Metastatic Liver Carcinoma in the Adrenal Gland (tissue), 2 donors: ENCODE measurements around a stretch of chr9.

GRCh38 chr9:2761071-2761736 lies 43.9 kb downstream of the KCNV2 start:
- PRO-cap, 2 experiments: no peak in any of the 2 experiments

DNA sequence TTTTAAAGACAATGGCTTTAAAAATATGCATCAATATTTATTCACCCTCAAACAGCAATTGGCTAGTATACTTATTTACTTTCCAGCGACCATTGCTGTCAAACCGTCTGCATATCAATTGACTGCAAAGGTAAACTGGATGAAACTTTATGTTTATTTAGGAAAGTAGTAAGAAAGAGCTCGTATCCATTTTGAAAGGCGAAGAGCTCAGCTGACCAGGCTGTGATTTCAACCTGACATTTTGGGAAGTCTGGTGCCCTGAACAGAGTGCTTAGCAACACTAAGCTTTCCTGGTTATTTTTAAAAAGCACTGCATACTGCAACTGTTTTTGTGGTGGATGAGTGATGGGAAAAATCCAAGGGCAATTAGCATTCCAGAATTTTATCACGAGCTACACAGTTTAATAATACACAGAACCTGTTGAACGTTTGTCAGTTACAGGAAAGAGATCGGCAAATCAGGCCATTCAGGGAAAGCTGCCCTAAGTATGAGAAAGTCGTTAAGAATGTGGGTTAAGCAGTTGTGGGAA lies 26.0 kb downstream of the PUM3 start:
- PRO-cap, 2 experiments: no peak in any of the 2 experiments

GRCh38 chr9:2875904-2876235 lies 32.0 kb upstream of the PUM3 start:
- PRO-cap, 2 experiments: no peak in any of the 2 experiments

GRCh38 chr9:3475210-3475912 lies 50.4 kb downstream of the RFX3 start:
- PRO-cap, 2 experiments: no peak in any of the 2 experiments

DNA sequence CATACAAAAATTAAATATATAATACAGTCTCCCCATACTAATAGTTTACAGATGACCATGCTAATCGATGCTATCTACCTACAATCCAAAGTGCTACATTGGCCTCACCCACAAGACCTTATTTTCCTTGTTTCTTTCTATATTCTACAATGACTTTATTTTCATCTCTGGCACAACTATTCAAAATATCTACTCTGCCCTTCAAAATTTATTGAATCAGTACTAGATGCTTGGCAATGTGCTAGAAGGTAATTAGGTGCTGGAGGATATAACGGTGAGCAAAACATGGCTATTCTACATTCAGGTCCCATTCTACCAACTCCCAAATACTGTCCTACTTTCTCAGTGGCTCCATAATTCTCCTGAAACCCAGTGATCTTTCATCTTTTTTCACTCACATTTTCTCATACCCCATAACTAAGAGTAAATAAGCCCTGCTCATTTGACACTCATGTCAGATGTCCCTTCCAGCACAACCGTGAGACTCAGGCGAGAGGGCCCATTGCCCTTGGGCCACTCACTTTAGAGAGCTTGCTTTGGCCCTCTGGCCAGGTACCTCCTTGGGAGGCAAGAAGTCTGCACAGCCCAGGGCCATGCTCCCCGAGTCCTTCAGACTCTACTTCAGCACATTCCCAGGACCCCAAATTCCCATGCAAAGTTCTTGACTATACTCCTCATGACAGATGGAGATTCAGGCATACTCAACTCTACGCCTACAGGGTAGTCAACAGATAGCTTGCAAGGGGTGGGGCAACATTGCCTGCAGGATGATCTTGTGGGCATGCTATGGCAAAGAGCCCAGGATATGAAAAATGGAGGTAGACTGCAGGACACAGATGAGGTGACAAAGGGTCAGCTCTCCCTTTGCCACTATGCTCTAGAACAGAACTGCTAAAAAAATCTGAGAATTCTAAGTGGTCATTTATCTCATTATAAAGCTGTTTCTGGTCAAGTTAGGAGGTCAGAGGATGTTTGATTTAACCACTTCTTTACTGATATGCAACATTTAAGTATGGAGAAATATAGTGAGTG lies 33.6 kb downstream of the RFX3 start:
- PRO-cap, 2 experiments: no peak in any of the 2 experiments

DNA sequence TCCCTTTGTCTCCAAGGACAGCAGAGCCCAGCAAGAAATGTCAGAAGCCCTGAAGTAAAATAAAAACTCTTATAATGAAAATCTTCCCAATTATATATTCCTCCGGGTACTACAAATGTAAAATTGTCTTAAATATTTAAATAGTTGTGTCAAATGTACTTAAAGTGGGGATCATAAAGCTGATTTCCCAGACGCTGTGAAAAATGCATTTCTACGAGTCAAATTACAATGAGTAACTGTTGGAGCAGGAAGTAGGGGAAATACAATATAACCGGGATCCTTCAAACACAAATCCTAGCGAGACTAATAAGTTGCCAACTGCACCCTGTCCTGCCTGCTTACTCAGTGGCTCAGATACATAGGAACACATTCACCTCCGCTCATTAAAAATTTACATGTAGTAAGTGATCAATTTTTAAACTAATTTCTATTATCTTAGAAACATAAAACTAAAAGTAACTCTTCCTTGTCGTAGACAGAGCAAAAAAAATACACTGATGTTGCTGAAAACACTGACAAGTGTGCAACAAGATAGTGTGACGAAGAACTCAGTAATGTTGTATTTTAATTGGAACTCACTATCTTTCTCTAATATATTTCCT lies 22.1 kb downstream of the GLIS3 start:
- PRO-cap, 2 experiments: no peak in any of the 2 experiments

- PRO-cap, 2 experiments: no peak in any of the 2 experiments
Measured at GRCh38 chr9:4298807-4299414, 957 bp downstream of the GLIS3 start.

- PRO-cap, 2 experiments: no peak in any of the 2 experiments
Measured at GRCh38 chr9:4596535-4597007, 65.5 kb upstream of the PLPP6 start.

DNA sequence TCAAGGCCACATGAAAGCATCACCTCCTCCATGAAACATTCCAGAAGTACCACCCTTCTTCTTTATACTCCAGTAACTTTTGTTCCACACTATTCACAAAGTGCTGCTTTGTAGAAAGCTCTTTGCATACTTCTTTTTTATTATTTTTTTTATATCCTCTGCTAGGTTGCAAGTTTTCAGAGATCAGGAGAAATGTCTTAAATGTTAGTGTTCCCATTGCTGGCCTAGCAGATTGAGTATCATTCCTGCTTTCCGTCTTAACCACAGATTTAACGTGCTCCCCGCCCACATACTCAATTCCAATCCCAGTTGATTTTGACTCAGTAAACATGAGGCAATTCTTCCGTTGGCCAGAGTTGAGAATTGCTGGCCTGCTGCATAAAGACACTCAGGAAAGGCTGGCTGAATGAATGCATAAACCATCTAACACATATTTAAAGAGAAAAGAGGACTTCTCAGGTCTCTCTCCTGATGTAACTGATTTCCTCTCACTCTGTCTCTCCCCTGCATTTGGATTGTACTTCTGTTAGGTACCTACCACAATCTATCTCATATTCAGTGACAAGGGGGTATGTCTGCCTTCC lies 46.9 kb upstream of the PLPP6 start:
- PRO-cap, 2 experiments: no peak in any of the 2 experiments

- PRO-cap, 2 experiments: no peak in any of the 2 experiments
Measured at GRCh38 chr9:4661360-4662073, 577 bp upstream of the PLPP6 start.

- PRO-cap, 2 experiments: peak in 1 of 2 experiments; most common plus-strand start chr9:4678802 (in 1)
Measured at GRCh38 chr9:4678599-4679305, 617 bp upstream of the CDC37L1 start.

- PRO-cap, 2 experiments: no peak in any of the 2 experiments
Measured at GRCh38 chr9:4739844-4740385, 1.1 kb downstream of the AK3 start.

GRCh38 chr9:4793671-4793980 lies 882 bp downstream of the RCL1 start:
- PRO-cap, 2 experiments: no peak in any of the 2 experiments

DNA sequence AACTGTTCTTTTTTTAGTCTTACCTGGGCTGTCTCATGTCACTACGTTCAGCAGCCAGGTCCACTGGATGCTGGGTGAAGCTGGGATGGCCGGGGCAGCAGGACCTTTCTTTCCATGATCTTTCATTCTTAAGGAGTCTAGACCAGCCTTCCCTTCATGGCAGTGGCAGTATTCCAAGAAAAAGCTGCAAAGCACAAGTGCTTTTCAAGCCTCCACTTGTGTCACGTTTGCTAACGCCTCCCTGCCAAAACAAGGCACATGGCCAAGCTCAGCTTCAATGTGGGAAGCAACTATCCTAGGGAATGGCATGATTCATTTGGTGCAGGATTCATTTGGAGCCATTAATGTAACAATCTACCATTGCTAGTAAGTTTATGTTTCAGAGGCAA lies 94.8 kb downstream of the RCL1 start:
- PRO-cap, 2 experiments: no peak in any of the 2 experiments

GRCh38 chr9:5111907-5112561 lies 73.4 kb downstream of the INSL6 start:
- PRO-cap, 2 experiments: no peak in any of the 2 experiments

GRCh38 chr9:5451396-5451977 lies 1.1 kb downstream of the CD274 start:
- PRO-cap, 2 experiments: no peak in any of the 2 experiments

GRCh38 chr9:5558048-5558671 lies 47.8 kb downstream of the PDCD1LG2 start:
- PRO-cap, 2 experiments: no peak in any of the 2 experiments

DNA sequence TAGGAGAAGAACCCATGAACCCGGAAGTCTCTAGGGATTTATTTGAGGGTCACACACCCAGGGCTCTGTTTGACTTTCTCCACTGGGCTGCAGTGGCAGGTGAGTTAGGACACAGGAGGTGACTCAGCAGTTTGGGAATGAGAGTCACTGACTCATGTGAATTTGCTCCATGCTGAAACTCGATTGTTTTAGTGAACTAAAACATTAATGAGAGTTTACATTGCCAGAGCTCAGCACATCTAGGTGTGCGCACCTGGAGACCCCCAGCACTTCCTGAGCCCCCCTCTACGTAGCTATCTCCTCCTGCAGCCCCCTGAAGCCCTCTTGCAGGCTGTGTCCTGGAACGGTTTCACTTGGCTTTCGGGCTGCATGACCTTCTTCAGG lies 6.4 kb upstream of the ERMP1 start:
- PRO-cap, 2 experiments: no peak in any of the 2 experiments

GRCh38 chr9:6006663-6007029 lies 1.6 kb downstream of the KIAA2026 start:
- PRO-cap, 2 experiments: peak in 1 of 2 experiments; most common minus-strand start chr9:6006982 (in 1)

GRCh38 chr9:6090138-6090734 lies 74.8 kb upstream of the RANBP6 start:
- PRO-cap, 2 experiments: no peak in any of the 2 experiments